Left lobe of liver (tissue), 1 donor: ENCODE results near the gene BCO1.

DNA sequence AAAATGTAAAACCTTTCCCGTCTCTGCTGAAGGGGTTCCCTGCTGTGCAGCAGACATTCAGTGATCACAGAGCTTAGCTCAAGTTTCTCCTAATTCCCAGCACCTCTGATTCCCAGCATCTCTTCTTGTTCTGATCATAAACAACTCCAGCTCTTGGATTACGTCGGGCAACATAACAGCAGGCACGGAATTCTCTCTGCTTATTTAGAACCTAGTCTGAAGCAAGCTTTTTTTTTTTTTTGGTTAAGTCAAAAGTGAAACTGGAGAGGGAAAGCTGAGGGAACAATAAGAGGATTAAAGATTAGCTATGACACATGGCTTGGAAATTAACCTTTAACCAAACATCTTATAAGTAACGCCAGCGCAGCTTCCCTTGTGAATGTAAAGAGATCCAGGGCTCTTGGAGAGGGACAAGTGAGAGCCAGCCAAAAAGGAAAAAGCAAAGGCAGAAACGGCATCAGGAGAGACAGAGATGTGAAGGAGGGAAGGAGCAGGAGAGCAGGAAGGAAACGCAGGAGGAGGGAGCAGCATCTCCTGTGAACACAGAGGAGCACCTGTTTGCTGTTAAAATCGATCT lies at the start of gene BCO1:
Gene BCO1, plus strand, starts transcription at position 376 of the 577 bp plus-strand sequence.
- PRO-cap: no peak

DNA sequence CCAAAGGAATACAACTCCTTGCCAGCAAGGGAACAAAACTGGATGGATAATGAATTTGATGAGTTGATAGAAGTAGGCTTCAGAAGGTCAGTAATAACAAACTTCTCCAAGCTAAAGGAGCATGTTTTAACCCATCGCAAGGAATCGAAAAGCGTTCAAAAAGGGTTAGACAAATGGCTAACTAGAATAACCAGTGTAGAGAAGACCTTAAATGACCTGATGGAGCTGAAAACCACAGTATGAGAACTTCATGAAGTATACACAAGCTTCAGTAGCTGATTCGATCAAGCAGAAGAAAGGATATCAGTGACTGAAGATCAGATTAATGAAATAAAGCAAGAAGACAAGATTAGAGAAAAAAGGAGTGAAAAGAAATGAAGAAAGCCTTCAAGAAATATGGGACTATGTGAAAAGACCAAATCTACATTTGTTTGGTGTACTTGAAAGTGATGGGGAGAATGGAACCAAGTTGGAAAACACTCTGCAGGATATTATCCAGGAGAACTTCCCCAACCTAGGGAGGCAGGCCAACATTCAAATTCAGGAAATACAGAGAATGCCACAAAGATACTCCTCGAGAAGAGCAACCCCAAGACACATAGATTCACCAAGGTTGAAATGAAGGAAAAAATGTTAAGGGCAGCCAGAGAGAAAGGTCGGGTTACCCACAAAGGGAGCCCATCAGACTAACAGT lies 26.1 kb downstream of the GAN start:
- PRO-cap: no peak

- PRO-cap: no peak
These were observed 47.7 kb downstream of the GAN start for GRCh38 chr16:81362305-81362954.

- PRO-cap: no peak
These were observed 62.7 kb downstream of the GAN start for GRCh38 chr16:81377243-81378173.

- PRO-cap: no peak
These were observed 60.5 kb upstream of the CMIP start for GRCh38 chr16:81383735-81384788.

- PRO-cap: no peak
These were observed 43.6 kb upstream of the CMIP start for GRCh38 chr16:81400967-81401401.

- PRO-cap: unidirectional peak, plus-strand start at chr16:81445285
These were observed 596 bp downstream of the CMIP start for GRCh38 chr16:81444900-81445907.

DNA sequence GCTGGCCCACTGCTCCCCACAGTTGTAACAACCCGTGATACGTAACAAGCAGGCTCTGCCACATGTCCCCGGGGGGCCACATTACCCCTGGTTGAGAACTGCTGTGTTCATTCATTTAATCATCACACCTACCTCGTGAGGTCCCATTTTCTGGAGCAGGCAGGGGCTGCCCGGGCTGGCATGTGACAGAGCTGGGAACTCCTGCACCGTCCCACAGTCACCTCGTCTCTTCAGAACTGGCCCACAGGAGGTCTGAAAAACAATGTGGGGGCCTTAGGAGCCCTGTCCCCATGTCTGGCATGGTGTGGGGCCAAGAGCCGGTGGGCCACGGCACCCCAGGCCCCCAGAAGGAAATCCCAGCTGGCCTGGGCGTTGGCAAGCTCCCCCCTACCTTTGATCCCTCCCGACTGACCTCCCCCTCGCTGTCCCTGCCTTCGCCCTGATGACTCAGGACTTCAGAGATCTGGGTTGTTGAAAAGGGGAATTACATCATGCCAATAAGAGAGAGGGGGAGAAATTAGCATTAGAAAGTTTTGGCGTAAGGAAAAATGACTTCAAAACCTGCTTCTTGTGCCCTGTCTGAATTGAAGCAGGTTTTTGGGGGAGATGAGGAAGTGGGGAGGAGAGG lies 13.0 kb downstream of the CMIP start:
- PRO-cap: bidirectional peak, plus-strand start at position 458 of the sequence, minus-strand start at position 409 of the sequence

DNA sequence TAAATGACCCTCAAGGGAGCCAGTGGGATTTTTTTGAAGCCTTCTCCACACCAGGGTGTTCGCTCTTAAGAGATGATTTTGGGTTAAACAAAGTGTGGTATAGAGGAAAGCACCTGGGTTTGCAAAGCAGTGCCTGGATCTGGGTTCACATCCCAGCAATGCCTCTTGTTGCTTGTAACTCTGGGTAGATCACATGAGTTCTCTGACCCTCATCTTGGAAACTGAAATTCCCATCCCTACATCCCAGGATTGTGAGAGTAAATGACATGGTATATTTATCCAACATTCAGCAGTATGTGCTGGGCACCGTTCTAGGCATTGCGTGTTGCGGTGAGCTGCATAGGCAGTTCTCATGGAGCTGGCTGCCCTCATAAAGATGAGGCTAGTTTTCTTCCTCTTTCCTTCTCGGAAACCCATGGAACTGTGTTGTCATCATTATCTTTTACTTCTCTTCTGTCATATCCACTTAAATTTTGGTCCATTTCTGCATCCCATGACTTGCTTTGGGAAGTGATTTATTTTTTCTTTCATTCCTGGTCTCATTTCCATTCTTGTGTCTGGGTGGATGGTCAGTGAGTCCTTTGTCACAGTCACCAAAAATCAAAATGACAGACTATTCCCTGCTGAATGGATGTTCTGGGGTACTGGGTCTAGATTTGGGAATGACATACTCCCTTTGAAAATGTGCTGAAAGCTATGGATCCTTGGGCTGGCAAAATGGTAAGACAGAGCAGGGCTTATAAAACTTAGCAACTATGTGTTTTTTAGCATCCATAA lies 17.2 kb downstream of the CMIP start:
- PRO-cap: no peak

DNA sequence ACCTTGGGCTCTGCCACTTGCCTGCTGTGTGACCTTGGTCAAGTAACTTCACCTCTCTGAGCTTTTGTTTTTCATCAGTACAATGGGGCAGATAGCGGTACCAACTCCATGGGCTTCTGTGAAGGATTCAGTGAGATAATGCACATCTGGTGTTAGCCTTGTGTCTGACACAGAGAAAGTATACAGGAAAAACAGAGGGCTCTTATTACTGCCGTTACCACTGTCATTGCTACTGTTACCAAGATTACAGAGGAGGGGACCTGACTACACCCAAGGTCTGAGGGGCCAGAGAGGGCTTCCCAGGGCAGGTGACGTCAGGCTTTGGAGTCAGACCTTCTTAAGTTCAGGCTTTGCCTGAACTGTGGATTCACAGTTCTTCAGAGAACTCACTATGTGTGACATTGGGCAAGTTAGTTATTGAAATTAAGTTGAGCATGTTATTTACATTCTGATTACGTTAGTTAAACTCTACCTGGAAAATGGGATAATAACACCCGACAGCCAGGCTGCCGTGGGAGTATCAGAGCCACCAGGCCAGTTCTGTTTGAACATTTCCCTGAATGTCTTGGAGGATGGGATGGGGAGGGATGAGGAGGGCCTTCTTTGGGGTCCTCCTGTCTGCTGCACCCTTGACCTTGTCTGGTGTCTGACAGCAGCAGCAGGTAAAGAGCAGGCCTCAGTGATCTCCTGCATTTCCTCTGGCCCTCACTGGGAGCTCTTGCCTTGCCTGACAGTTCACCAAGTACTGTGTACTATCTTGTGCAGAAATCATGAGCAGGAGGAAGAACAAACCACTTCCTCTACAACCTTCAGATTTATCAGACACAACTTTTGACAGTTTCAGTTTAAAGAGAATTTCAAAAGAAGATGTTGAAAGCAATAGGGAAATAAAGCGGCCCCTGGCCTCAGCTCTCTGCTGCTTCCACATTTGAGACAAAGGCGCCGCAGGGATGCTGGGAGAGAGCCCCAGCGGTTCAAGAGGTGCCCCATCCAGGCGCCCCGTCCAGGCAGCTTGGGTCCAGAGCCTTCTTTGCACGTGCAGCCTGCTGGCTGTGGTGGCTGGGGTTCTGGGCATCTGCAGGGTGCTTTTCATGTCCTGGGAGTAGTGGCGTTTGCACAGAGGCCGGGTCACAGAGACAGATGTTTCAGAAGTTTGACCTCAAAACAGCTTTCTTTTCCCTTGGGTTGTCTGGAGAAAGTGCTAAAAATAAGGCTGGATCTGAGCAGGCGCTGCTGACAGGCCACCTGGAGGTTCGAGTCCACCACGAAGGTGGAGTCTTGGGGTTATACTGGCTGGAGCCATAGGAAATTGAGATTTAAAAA lies 25.2 kb downstream of the CMIP start:
- PRO-cap: no peak

DNA sequence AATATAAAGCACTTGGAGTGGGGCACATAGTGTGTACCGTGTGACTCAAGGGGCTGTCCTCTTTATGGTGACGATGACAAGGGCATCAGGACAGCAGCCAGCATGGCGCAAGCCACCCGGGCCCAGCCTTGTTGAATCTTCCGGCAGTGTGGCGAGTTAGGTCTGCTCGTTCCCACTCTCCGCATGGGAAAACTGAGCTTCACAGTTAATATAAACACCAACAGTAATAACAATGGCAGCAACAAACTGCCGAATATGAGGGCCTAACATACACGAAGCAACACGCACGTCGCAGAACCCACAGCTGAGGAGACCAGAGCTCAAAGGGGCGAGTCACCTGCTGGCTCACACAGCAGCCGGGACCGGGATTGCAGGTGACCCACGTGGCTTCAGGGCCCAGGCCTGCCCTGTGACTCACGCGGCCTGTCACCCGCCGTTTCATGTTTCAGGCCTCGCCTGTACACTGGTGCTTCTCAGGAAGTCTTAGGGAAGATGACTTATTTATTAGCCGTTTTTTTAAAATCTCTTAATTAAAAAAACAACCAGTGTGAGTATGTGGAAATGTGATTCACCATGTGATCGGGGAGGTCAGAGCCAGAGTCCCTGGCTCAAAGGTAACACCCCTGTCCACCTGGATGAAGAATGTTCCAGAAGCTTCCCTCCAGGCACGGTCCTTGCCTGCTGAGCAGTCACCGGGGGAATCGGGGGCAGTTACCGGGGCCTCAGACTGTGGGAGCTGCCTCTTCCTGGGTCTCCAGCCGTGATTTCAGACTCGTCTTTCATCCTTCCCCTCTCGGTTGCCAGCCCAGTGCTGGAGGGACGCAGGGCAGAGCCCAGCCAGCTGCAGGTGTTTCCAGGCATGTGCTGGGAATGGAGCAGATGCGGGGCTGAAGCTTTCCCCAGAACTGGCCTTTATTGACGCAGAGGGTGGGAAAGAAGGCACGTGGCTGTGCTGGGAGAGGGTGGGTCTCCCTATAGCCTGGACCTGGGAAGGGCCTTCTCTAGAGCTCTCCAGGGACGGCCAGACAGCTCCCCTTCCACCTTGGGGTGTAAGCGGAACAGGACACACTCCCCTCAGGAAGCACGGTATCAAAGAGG lies 49.2 kb downstream of the CMIP start:
- PRO-cap: unidirectional peak, plus-strand start at position 710 of the sequence

- PRO-cap: no peak
These were observed 79.6 kb downstream of the CMIP start for GRCh38 chr16:81524057-81524818.

DNA sequence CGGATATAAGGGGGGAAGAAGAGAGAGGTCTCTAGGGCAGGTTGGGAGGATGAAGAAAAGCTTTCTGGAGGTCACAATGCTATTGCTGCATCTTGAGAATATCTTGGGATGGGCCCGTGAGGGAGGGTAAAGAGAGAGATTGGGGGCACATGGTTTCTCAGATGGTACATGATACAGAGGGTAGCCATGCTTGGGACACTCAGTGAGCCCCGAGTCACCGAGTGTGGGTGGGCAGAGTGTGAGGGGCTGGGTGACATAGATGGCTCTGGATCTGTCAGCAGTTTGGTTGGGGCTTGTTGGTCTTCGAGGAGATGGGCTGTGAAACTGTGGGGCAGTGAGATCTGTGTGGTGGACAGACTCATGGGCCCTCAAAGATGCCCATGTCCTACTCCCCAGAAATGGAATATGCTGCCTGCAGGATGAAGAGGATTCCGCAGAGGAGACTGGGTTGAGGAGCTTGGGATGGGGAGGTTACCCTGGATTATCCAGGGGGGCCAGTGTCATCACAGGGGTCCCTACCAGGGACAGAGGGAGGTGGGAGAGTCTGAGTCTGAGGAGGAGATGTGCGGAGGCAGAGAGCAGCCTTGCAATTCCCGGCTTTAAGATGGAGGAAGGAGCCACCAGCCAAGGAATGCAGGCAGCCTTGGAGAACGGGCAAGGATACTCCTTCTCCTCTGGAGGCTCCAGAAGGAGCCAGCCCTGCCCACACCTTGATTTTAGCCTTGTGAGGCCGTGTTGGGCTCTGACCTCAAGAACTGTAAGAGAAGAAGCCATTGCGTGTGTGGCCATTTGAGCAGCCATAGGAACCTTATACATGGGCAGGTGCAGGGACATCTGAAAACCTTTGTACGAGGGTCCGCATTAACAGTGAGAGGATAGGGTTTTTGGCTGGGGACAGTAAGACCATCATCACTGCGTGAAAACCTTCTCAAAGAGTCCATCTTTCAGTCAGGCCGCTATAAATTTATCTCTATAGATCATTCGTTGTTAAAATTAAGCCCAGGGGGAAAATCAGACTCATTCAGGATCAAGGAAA lies 84.9 kb downstream of the CMIP start:
- PRO-cap: no peak

GRCh38 chr16:81549629-81549855 lies 104.9 kb downstream of the CMIP start:
- PRO-cap: unidirectional peak, plus-strand start at chr16:81549736; unidirectional peak, plus-strand start at chr16:81549765; unidirectional peak, minus-strand start at chr16:81549797

DNA sequence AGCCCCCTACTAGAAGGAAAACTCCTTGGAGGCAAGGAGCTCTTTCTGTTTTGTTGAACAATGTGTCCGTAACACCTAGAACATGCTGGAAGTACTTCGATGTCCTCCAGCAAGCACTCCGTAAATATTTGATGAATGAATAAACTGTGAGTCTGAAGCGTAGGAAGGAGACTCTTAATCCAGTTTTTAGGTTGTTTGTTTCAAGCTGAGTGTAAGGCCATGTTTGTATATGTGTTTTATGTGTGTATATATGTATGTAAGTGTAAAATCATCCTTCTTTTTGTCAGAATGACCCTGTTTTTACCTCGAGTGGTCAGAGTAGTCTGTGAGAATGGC lies 139.6 kb downstream of the CMIP start:
- PRO-cap: no peak

- PRO-cap: no peak
These were observed 166.7 kb upstream of the PLCG2 start for GRCh38 chr16:81611899-81613199.

DNA sequence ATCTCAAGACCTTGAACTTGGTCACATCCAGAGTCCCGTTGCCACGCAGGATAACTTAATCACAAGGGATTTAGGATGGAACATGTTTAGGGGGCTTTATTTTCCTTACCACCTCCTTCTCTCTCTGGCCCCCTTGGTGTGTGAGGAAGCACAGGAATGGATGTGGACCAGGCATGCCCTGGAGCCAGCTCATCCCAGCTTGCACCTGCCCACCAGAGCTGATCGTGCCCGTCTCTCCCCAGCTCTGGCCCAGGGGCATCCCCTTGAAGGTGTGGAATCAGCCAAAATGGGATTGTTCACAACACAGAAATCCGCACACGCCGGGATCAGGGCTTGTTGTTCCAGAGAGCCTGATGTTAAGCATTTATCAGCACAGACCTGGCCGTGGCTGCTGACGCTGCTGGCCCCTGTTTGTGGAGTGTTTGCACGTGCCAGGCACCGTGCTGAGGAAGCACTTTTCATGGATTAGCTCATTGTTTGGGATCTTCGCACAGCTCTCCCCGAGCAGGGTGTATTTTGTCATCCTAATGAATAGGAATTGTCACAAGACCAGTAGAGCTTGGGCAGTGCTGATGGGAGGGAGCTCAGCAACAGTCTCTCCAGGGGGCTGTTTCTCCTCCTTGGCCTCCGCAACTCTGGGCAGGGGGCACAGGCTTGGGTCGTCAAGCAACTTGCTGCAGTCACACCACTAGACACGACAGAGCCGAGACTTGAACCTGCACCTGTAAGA lies 160.5 kb upstream of the PLCG2 start:
- PRO-cap: no peak

- PRO-cap: unidirectional peak, plus-strand start at chr16:81651391
These were observed 128.1 kb upstream of the PLCG2 start for GRCh38 chr16:81650852-81651535.

DNA sequence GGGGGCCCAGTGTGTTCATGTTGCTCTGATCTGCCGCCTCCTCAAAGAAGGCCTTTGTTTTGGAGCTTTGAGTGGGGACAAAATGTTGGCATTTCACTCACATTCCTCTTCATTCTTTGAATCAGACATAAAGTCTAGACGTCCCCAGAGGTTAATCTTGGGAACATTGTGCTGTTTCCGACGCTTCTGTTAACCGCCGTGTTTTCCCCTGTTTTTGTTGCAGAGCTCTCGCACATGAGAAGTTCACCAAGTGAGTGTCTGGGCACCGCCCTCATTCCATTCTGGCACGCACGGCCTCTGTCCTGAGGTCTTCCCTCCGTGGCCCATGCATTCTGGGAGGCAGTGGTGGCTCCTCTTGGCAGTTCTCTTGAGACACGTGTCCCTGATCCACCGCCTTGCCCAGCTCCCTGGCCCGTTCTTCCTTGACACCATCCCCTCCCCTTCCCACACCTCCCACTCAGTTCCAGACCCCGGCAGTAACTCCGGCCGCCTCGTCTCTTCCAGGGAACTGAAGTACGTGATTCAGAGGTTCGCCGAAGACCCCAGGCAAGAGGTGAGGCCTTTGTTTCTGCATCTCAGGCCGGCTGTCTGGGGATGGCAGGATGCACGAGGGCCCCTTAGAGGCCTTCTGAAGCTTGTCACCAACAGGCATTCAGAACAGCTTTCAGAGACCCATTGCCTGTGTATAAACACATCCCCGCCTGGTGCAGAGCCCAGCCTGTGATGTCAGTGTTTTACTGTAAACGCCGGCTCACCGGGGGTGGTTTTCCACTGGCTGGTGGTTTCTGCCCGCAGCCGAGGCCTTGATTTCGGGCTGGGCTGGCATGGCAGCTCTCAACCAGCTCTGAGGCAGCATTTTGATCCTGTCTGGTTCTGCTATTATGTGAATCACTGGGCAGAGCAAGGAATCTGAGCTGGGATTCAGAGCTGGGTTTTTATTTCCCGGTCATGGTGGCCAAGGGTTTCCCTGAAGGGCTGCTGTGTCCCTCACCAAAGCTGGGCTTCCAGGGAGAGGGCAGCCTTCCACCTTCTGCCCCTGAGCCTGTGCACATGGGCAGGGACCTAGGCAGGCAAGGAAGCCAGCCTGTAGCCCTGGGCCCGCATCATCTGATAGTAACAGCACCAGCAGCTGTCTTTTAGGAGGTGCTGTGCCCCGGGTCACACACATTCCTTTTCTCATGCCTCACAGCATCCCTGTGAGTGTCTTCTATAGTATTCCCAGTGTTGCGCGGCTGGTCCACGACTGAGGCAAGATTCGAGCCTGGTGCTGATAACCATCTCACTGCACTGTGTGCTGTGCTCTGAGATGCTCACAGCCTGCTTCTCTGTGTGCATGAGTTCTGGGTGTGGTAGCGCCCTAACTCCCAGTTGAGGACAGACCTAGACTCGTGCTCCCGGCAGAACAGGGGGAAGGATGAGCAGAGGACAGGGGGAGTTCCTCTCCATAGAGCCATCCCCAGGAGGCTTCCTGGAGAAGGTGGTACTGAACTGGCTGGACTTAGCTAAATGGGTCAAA lies 85.6 kb upstream of the PLCG2 start:
- PRO-cap: no peak

DNA sequence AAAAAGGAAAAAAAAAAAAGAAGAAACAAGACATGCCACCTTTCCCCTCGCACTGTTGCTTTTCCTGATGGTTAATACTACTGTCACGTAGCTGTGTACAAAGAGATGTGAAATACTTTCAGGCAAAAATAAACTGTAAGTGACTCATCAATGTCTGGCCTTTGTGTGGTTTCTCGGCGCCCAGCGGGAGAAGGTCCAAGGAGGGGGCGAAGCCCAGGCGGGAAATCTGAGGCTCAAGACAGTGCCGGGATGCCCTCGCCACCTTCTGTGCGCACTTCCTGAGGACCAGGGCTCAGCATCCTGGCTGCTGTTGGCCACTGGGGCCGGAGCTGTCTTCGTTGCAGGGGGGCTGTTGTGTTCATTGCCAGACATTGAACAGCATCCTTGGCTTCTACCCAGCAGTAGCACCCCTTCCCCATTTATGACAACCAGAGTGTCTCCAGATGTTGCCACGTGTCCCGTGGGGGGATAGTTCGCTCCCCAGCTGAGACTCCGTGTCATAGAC lies 67.4 kb upstream of the PLCG2 start:
- PRO-cap: no peak